ENCODE measurements around the gene STAT1.

GRCh38 chr2:190181880-190182616 is 1.4 kb downstream of the C2orf88 start:
- PRO-cap: no peak
- RAMPAGE, long total RNA, 3 experiments: no peak in any of the 3 experiments

- PRO-cap: no peak
- RAMPAGE, long total RNA, 3 experiments: no peak in any of the 3 experiments
Observed at GRCh38 chr2:190235766-190236383, 55.2 kb downstream of the C2orf88 start.

GRCh38 chr2:190334865-190335548 is 8.4 kb upstream of the INPP1 start:
- PRO-cap: no peak
- RAMPAGE, long total RNA, 3 experiments: no peak in any of the 3 experiments

- PRO-cap: no peak
- RAMPAGE, long total RNA, 3 experiments: no peak in any of the 3 experiments
Observed at GRCh38 chr2:190413330-190413974, 5.3 kb downstream of the MFSD6 start.

DNA sequence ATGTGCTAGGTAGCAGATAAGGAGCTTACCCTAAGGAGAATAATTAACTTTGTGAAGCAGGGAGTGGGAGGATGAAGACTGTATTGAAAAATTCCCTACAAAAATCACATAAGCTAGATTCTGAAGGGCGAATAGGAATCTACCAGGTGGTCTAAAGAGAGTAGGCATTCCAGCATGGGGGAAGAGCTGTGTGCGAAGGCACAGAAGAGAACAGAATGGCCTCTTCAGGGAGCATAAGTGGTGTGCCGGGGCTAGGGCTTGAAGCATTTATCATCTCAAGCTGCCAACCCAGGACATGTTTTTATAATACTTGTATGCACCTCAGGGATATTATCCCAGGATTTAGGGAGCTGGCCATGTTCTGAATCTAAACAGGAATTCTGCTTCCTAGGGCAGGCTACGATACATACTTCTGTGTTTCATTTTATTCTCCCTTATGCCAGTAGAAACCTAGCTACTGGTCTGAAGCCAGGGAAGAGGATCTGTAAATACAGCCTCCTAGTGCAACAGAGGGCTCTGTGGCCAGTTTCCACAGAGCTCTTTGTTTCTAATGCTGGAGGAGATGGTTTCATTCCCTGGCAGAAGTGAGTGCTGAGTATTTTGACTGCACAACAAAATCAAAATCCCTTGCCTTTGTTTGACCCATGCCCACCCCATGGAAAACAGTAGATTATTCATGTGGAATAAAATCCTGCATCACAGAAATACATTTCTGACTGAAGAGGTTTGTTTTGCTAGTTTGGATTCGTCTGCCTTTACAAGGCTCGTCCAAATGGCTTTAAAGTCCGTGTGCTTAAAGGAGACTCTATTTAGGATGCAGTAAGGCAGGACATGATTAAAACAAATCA is 56.5 kb downstream of the NEMP2 start:
- PRO-cap: no peak
- RAMPAGE, long total RNA, 3 experiments: no peak in any of the 3 experiments

DNA sequence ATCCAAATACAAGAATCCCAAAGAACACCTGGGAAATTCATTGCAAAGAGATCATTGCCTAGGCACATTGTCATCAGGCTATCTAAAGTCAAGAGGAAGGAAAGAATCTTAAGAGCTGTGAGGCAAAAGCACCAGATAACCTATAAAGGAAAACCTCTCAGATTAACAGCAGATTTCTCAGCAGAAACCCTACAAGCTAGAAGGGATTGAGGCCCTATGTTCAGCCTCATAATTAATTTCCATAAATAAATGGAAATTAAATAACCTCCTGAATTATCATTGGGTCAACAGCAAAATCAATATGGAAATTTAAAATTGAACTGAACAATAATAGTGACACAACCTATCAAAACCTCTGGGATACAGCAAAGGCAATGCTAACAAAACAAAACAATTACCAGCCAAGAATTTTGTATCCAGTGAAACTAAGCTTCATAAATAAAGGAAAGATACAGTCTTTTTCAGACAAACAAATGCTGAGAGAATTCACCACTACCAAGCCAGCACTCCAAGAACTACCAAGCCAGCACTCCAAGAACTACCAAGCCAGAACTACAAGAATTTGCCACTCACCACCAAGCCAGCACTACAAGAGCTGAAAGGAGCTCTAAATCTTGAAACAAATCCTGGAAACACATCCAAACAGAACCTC is 42.1 kb downstream of the NEMP2 start:
- PRO-cap: no peak
- RAMPAGE, long total RNA, 3 experiments: no peak in any of the 3 experiments

DNA sequence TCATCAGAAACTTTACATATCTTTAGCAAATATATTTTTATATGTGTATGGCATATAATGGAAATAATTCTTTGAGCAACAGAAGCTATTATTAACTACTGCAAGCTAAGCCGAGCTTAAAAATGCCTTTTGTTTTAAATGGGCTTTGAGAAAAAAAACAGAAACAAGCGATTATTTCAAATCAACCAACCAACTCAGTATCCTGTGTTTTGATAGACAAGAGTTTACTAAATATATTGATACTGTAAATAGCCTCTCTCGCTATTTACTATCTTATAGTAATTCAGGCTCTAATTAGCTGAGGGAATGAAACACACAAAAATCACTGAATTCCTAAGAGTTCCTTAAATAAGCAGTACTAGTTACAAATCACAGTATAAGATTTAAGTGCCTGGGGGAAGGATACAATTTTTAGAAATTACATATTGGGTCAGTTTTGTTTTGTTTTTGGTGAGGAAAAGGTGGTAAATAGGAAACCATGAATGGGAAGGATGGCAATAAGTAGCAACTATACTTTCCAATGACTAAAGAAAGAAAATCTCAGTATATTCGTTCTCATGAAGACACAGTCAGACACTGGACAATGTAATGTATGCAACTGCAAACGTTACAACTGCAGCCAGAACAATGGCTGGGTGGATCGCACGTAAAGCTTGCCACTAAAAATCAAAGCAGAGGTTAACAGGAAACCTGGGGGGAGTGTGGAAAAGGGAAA is 33.6 kb downstream of the NEMP2 start:
- PRO-cap: unidirectional peak, minus-strand start at position 621 of the sequence
- RAMPAGE, long total RNA, 3 experiments: no peak in any of the 3 experiments

GRCh38 chr2:190537671-190538202 is 3.2 kb upstream of the NEMP2 start:
- PRO-cap: no peak
- RAMPAGE, long total RNA, 3 experiments: no peak in any of the 3 experiments

GRCh38 chr2:190578304-190579242 is 44.1 kb upstream of the NEMP2 start:
- PRO-cap: no peak
- RAMPAGE, long total RNA, 3 experiments: no peak in any of the 3 experiments

DNA sequence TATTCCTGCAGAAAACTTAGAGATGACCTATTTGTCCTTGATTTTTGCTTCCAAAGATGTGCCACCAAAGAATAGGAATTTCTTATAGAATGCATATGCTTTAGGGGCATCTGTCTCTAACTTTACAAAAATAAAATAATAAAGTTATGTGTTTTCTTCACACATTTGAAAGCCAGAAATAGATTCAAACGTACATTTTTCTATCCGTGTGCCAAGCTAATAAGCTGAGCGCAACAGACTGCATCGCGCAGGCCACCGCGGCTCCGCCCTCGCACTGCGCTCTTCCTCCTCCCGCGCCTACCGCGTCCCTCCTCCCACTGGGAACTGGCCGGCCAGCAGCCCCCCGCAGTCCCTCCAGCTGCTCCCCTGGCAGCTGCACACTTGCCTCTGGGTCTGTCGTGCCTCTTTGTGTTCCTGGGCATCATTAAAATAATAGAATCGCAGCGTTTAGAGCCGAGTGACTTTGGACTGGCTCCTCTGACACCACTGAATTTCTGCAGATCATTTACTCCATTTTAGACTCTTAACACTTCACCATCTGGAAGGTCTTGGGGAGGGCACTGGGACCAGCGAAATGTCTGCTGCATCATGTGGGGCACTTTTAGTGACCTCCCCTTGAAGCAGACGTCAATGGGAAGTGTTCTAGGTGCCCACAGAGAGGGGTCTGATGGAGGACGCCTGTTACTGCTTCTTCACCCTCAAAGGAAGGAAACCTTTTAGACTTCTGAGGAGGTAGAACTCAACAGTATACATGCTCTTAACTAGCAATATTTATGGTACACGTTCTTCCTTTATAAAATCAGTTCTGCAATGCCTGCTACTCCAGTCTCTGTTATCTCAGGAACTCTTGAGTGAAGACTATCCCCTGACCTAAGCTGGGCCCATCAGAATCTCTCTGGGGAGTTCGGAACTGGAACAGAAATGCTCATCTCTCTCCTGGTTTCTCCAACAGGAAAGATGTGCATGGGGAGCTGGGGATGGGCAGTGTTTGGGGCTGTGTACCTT is 20.9 kb upstream of the NAB1 start:
- PRO-cap: unidirectional peak, plus-strand start at position 349 of the sequence
- RAMPAGE, long total RNA, 3 experiments: no peak in any of the 3 experiments

DNA sequence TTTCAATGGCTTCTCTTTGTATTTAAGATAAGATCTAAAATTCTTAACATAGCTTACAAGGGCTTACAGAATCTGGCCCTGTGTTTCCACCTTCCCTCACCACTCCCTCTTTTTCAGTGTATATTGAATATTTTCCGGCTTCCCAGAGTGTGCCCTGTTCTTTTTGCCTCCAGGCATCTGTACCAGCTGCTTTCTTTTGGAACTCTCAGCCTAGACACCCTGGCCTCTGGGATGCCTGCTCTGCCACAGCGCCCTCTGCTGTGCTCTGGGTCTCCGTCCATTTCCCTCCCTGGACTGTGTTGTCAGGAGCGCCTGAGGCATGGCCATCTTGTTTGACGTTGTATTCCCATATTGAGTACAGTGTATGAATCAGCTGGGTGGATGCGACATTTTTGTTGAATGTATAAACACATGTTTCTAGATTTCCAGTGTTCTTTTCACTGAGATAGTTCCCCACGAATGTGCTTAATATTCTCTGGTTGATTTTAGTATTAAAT is 31.4 kb downstream of the NAB1 start:
- PRO-cap: no peak
- RAMPAGE, long total RNA, 3 experiments: no peak in any of the 3 experiments

DNA sequence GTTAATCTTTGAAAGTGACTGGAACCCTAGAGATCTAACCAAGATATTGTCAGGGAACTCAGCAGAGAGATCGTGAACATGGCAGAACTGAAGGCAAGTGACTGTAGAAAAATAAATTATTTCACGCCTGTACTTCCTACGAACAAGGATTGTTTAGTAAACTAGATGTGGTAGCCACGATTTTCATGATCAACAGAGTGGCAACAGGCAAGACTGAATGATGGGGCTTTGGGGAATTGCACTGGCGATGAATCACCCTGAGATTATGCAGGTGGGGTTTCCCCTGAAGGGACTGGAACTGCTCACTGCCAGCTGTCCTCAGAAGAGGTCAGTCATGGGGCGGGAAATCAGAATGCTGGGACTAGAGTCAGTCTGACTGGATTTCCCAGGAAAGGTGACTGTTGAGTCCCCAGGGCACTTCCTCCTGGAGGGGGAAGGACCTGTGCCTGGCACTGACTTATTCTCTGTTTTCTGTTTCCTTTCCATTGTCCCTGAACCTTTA is 69.8 kb downstream of the NAB1 start:
- PRO-cap: no peak
- RAMPAGE, long total RNA, 3 experiments: no peak in any of the 3 experiments

GRCh38 chr2:190812775-190813277 is 67.8 kb upstream of the GLS start:
- PRO-cap: no peak
- RAMPAGE, long total RNA, 3 experiments: no peak in any of the 3 experiments

DNA sequence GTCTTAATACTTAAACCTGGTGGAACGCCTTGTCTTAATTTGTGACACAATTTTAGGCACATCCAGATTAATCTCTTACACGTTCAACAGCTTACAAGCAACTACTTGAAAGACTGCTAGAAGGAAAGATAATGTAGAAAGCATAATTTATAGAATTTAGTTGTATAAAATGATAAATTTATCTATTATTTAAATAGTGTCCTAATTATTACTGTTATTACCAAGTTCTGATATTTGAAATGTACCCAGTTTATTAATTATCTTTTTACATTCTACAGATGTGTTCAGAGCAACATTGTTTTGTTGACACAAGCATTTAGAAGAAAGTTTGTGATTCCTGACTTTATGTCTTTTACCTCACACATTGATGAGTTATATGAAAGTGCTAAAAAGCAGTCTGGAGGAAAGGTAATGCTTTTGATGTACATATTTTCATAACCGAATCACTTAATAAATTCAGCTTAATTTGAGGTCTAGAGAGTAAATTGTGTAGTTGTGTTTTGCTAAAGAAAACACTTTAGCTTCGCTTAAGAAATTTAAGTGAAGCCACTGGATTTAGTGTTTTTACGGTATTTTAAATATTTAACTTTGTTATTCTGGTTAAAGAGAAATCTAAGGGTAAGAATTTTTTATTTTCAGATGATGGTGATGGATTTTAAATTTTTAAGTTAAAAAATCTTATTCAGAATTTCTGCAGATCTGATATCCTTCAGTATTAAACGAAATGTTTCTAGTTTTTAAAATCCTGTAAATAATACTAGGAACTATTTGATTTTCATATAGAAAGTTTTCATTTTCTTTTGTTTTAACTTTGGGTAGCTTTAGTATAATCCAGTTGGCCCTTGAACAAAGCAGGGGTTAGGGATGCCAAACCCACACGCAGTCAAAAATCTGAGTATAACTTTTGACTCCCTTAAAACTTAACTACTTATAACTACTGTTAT is 19.9 kb downstream of the GLS start:
- PRO-cap: no peak
- RAMPAGE, long total RNA, 3 experiments: no peak in any of the 3 experiments

- PRO-cap: no peak
- RAMPAGE, long total RNA, 3 experiments: no peak in any of the 3 experiments
Observed at GRCh38 chr2:190950545-190951739, 63.0 kb downstream of the STAT1 start.

GRCh38 chr2:190963906-190964728 is 49.9 kb downstream of the STAT1 start:
- PRO-cap: no peak
- RAMPAGE, long total RNA, 3 experiments: no peak in any of the 3 experiments

DNA sequence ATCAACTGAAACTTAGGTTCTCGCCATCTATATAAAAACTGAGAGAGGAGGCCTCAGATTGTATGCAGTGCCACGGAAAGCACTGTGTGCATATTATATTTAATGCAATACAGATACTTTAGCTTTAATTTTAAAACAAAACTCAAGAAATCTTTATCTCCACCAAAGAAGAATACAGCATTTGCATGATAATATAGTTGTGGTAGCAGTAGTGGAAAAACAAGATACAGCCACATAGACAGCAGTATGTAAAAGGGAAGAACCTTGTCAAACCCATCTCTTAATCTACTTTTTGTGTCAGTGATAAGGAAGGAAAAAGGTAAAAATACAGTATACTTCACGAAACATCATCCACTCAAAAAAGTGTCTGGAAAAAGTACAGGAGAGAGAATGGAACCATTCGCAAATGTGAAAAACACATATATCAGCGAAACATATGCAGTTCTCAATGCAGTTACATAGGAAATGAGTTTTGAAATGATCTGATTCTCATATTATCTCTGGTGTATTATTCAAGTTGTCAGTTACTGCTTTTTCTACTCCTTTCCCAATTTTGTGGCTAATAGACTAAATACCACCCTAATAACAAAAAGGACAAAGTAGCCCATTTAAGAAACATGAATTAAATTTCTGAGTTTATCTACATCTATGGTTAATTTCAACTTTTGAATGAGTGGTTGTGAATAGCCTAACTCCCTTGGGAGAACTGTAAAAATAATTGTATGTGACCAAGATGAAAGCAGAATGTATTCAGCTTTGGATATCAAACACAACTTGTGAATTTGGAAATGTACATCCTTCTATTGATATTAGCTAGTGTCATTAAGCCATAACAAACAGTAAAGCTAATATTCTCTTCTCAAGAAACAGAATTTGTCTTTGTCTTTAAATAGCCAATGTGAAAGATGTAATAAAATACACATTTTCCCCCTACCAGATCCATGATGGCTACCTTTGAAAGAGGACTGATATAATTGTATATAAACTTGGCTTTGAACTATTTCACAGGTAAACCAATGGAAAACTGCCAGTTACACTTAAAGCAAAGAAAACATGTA is 44.4 kb downstream of the STAT1 start:
- PRO-cap: no peak
- RAMPAGE, long total RNA, 3 experiments: no peak in any of the 3 experiments

GRCh38 chr2:191013723-191014265 is at the start of gene STAT1:
Gene STAT1, minus strand, starts transcription at chr2:191014171.
- PRO-cap: bidirectional peak, plus-strand start at chr2:191014325, minus-strand start at chr2:191014154
- RAMPAGE, long total RNA, 3 experiments: start-site peak on the minus strand in 3 of 3 experiments, at chr2:191014153-191014191 at its widest, 391 to 751 reads per replicate

- PRO-cap: no peak
- RAMPAGE, long total RNA, 3 experiments: no peak in any of the 3 experiments
Observed at GRCh38 chr2:191246719-191247067, 1.5 kb downstream of the MYO1B start.

- PRO-cap: unidirectional peak, minus-strand start at chr2:191637851; unidirectional peak, plus-strand start at chr2:191638188
- RAMPAGE, long total RNA, 3 experiments: no peak in any of the 3 experiments
Observed at GRCh38 chr2:191637612-191638389, 40.1 kb upstream of the NABP1 start.